ENCODE measurements around the genes FNDC9 and LSM11.

DNA sequence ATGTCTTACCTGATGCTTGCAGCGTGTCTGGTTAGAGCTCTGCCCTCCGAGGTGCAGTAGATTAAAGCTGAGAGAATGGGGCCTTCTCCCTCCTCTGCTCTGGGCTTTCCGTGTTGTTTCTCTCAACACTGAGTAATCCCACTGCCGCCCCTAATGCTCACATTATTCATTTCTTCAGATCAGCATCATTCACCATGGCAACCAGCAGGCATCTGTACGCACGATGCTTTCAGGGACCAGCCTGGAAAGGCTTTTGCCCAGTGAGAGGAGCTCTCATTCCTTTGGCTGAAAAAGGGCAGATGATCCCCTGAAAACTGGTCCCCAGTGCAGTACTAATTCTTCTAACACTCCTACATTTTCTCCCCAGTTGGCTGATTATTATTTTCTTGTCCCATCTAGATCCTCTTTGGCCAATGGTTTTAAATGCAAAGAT is at the start of gene FNDC9:
FNDC9 (minus strand) TSS at position 146 of the 433 bp plus-strand sequence.
- PRO-cap = no peak

DNA sequence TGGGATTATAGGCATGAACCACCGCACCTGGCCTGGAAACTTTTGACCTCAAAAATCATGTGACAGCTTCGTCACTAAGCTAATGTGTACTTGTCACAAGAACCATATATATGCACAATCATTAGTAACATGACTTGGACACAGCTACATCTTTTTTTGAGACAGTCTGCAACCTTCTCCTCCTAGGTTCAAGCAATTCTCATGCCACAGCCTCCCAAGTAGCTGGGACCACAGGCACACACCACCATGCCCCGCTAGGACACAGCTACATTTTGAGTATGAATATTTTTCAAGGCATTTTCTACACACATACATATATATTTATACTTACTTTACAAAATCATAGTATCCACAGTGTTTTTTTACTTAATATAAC is 40.0 kb downstream of the NIPAL4 start:
- PRO-cap = unidirectional peak, plus-strand start at position 121 of the sequence

DNA sequence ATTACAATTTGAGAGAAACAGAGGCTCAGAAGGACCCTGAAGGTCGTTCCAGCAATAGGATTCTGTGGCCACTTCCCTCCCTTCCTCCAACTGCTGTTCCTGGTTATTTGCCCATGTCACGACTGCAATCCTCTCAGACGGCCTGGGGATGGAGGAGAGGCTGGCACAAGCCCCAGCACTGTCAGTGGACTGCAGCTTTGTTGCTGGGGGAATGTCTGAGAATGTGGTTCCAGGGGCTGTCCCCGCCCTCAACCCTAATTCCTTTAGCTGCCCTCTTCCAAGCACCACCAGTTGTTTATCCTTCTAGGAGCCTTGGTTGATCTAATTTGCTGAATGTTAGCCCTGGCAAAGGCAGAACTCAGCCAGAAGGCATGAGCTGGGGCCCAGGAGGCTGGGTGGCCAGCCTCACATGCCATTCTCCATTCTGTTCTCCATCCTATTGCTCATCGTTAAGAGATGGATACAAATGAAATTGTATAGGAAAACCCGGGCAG is 51.6 kb downstream of the ADAM19 start:
- PRO-cap = no peak

GRCh38 chr5:157574318-157574957 is 1.1 kb downstream of the ADAM19 start:
- PRO-cap = no peak

DNA sequence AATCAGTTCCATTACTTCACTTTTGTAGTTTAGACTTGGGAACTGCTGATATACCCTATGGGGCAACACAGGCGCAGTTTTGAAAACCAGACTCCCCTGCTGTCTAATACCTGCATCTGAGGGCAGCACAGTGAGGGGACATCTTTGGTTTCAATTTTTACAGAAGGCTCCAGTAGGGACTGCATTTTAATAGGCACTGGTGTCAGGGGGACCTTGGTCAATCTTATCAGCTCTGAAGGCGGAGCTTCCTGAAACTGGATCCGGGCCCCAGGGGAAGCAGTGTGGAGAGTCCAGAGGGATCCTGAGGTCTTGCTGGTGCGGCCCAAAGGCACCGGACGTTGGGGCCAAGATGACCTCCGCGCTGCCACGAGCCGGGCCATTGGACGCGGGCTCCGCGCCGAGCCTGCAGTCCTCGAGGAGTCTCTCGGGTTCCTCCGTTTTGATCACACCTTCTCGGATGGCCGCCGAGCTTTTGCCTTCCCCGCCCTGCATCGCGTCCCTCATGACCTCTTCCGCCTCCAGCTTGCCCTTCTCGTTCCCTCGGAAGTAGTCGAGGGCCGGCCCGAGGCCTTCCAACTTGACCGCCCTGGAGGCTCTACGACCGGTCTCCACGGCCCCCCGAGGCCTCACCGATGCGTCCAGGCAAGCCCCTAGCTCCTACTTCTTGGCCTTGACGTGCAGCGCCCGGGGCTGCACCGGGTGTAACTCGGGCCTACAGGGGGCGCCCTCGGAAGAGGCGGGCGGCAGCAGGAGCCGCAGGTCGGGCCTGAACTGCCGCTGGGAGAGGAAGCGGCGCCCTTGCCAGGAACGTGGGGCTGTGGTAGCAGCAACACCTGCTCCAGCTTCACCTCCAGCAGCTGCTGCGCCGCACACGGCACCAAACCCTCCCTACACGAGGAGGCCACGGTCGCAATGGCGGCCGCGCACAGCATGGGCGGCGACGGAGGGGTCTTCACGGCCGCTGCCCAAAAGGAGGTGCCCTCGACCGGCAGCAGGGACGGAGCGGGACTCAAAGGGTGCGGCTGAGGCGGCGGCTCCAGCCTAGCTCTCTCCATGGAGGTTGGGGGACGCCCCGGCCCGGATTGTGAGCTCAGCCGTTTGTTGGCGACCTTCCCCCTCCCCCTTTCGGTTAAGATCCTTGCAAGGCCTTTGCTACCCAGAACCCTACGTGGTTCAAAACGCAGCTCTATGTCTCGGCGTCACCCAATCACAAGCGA is 18.9 kb downstream of the C5orf52 start:
- PRO-cap = no peak

DNA sequence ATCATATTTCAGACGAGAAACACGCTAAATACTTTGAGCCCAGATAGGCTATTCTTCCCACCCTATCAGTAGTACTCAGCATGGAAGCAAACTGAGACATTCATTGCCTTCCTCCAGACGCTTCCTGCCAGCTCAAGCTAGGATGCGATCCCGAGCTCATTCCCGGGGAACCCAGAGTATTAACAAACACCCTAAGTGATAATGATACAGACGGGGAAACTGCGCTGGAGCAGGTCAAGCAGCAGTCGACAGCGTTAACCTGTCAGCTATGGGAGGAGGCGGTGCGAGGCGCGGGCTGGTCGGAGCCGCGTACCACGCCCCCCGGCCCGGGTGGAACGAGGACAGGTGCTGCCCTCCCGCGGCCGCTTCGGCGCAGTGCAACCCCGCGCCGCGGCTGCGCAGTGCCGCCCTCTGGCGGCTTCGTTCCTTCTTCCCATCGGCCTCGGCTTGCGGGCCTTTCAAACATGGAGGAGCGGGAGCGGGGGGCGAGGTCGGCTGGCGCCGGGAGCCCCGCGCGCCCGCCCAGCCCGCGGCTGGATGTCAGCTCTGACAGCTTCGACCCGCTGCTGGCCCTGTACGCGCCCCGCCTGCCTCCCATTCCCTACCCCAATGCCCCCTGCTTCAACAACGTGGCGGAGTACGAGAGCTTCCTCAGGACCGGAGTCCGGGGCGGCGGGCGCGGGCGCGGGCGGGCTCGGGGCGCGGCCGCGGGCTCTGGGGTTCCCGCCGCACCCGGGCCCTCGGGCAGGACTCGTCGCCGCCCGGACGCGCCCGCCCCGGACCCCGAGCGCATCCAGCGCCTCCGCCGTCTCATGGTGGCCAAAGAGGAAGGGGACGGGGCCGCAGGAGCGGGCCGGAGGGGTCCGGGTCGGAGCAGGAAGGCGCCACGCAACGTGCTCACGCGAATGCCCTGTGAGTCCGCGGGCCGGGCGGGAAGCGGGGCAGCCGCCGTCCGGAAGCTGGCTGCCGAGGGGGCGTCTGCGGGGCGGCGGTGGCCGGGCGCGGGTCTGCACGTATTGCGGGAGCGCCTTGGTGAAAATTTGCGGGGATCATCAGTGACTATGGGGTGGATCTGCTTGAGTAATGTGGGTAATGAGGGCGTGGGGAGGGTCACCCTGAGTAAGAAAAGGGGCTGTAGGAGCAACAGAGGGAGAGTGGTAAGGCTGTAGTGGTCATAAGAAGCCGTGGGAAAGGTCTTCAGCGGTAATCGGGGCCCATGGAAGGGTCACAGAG is at the start of gene LSM11:
LSM11 (plus strand) TSS at position 426 of the 1,233 bp plus-strand sequence.
- PRO-cap = bidirectional peak, plus-strand start at position 461 of the sequence, minus-strand start at position 261 of the sequence; unidirectional peak, plus-strand start at position 461 of the sequence

GRCh38 chr5:157861166-157861635 is 2.3 kb upstream of the CLINT1 start:
- PRO-cap = no peak

GRCh38 chr5:158740071-158740556 is 359.6 kb downstream of the EBF1 start:
- PRO-cap = no peak

DNA sequence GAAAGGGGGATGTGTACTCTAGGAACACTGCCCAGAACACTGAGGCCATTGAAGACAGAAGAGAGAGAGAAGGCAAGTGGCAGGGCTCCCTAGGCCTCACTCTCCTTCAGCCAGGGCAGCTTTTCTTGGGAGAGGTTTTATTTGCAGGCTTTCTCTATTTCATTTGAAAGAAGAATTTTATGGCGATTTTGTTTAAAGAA is 181.9 kb downstream of the EBF1 start:
- PRO-cap = no peak

GRCh38 chr5:158945683-158946313 is 153.9 kb downstream of the EBF1 start:
- PRO-cap = no peak

GRCh38 chr5:158972666-158973160 is 127.0 kb downstream of the EBF1 start:
- PRO-cap = no peak

GRCh38 chr5:159010604-159011610 is 88.8 kb downstream of the EBF1 start:
- PRO-cap = bidirectional peak, plus-strand start at chr5:159011020, minus-strand start at chr5:159010929; bidirectional peak, plus-strand start at chr5:159011283, minus-strand start at chr5:159011065; bidirectional peak, plus-strand start at chr5:159011422, minus-strand start at chr5:159011361

GRCh38 chr5:159090938-159091514 is 8.7 kb downstream of the EBF1 start:
- PRO-cap = no peak

DNA sequence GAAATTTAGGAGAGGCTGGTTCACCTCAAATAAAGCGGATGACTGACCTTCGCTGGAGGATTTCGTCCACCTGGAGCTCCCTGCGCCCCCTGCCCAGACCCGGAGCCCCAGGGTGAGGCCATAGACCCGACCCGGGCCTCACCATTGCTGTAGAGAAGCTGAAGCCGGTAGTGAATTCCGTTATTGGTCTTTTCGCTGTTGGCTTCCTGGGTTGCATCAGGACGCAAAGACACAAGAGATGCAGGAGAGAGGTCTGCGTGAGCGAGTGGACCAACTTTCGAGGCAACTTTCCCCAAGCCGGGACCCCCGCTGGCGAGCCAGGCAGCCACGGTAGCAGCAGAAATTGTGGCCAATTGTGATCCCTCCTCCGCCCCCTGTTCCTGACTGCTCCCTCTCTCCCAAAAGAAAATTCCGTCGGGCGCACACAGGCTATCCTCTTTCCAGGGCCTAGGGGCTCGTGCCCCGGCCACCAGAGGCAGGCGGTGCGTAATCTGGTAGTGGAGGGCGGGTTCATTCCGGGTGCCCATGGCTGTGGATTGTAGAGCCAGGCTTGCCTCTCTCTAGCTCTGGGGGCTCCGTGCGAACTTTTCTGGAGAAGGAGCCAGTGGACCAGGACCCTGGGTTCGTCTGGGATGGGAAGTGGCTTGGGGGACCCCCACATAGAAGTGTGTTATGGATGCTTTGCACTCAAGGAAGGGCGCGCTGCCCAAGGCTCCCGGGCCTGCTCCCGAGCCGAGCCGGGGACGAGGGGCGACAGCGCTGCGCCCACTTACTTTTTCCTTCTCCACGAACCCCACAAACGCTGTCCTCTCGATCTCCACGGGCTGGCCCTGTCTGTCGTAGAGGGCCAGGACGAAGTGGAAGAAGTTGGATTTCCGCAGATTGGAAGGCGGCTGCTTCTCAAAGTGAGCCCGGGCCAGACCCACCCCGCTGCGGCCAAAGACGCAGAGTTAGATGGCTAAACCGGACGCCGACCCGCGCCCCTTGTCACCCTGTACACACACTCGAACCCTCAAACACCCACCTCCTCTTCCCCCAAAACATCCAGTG is 3.2 kb downstream of the EBF1 start:
- PRO-cap = no peak

DNA sequence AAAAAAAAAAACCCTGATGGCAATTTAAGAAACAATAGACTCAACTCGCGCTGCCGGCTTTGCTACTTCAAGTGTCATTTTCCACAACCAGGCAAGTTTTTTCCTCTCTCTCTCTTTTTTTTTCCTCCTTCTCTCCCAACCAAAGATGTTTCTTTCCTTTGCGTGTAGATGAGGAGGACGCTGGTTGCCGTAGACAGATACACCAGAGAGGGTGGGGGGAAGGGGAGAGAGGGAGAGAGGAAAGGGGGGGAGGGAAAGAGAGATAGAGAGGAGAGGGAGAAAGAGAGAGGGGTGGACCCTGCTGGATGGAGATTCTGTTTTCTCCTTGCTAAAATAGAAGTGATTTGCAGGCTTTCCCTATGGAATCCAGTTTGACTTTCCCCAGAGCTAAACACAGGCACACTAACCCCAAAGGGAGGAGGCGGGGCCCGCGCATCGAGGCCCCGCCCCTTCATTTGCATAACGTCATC is 264 bp upstream of the EBF1 start:
- PRO-cap = bidirectional peak, plus-strand start at position 277 of the sequence, minus-strand start at position 76 of the sequence; bidirectional peak, plus-strand start outside the sequence, minus-strand start at position 373 of the sequence

DNA sequence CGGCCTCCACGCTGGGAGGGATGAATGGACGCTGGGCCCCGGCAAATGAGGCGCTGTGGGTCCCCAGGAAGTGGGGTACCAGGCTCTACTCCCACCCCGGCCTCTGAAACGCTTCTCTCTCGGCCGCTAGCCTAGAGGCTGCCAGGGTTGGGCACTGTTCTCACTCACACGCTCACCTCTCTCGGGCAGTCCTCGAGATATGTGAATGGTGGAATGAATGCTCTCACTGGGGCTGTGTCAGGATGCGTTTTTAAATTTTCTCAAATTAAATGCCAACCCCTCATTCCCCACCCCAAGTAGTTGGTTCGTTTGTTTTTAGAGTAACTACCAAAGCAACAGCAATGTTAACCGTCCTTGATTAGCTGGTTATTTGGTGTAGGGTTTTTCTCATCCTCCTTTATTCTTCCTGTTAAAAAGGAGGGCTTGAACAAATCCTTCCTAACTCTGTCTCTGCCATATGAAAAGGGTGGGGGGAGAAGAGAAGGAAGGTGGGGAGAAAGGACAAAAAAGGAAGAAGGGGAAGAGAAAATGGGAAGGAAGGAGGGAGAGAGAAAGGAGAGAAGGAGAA is 1.3 kb upstream of the EBF1 start:
- PRO-cap = no peak

GRCh38 chr5:159101491-159101832 is 1.7 kb upstream of the EBF1 start:
- PRO-cap = unidirectional peak, minus-strand start at chr5:159101574; bidirectional peak, plus-strand start at chr5:159101683, minus-strand start at chr5:159101574

- PRO-cap = unidirectional peak, minus-strand start at chr5:159133197
Measured at GRCh38 chr5:159133053-159133314, 33.3 kb upstream of the EBF1 start.

- PRO-cap = no peak
Measured at GRCh38 chr5:159157827-159158217, 51.5 kb downstream of the RNF145 start.

DNA sequence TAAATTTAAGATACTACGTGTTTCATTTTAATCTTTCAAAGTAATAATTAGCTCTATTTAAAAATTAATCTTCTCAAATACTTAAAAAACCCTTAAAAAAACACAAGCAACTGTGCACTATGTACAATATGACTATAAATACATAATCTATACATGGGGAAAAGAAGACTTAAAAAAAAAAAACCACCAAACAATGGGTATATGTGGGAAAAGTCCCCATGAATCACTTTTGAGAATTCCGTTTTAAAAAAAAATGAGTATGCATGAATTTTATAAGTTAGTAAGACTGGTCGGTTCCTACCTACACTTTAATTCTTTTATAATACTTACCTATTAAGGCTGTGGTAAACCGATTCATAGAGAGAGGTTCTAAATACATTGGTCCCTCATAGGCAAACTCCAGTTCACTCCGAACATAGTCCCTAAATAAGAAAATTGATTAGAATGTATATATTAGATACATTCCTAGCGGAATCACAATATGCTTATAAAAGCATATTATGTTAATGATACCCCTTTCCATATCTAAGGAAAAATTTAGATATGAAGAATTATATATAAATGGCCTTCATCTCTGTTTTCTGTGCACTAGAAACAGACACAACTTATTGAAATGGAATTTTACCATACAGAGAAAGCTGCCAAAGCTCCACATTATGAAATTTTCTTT is 27.6 kb downstream of the RNF145 start:
- PRO-cap = no peak